H4 (cell line): Measurements from ENCODE around the genes ZNF585A, WDR87 and PPP1R14A.

DNA sequence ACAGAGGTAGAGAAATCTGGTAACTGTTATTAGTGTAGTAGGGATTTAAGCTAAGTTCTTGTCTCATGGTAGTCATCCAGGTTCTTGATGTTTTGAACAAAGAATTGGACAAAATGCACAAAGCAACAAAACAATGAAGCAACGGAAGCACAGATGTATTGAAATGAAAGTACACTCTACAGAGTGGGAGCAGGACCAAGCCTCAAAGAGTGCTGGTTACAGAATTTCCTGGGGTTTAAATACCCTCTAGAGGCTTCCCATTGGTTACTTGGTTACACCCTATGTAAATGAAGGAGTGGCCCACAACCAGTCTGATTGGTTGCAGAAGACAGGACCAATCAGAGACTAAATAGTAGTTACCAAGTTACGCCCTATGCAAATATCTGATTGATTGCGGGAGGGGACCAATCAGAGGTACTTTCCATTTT, 5.3 kb upstream of the ZFP82 start:
- RAMPAGE, long total RNA, result no peak

DNA sequence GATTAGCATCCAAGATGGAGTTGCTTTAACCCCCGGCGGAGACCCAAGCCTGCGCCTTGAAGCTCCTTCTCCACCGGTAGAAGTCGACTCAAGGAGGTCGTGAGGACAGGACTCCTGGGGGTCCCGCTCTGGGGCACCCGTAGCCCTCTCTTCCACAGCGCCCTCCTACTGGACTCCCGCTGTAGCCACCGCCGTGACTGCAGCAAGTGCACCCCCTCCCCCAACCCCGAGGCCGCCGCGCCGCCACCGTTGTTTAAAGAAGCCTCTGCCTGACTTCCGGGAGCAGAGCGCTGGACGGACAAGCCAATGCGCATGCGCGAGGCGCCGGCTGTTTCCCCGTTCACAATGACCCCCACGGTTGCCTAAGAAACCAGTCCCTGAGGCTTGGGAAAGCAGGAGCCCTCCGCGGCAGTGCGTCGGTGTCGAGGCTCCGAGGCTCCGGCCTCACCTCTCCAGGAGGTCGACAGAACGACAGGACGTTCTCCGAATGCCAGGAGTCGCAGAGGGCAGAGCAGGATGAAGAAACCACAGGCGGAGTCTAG, 70.7 kb upstream of the ZNF420 start:
- RAMPAGE, long total RNA, result no peak

DNA sequence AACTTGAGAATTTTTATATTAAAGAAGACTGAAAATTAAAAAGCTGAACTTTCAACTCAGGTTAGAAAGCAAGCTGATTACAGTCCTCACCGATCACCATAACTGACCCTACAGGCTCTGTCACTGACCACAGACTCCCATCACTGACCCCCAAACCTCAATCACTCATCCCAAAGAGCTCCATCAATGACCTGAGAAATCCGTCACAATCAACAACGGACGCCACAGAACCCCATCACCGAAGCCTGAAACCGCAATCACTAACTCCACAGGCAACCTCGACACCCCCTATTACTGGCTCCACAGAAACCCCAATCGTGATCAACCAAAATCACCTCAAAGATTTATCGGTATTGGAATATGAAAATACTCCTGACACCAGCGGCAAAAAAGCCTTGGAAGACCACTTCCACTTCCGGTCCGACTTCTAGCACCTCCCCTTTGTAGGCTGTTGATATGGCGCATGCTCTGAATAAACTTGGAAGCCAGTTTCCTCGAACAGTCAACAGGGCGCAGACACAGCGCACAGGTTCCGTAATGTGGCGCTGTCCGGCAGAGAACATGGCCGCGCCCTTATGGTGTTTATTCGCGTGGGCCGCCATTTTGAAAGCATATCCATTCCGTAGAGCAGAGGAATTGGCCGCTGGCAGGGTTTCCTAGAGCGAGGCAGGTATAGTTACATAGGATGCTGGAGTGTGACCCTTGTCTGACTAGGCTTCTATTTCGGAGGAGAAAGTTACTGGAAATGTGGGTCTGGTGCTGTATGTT, at the start of gene ZNF585A:
Gene ZNF585A (minus strand): TSS at position 404 of the 768 bp plus-strand sequence.
- RAMPAGE, long total RNA, result start-site peak on the minus strand centred at position 408 of the sequence, 7 bp wide, 45 reads

DNA sequence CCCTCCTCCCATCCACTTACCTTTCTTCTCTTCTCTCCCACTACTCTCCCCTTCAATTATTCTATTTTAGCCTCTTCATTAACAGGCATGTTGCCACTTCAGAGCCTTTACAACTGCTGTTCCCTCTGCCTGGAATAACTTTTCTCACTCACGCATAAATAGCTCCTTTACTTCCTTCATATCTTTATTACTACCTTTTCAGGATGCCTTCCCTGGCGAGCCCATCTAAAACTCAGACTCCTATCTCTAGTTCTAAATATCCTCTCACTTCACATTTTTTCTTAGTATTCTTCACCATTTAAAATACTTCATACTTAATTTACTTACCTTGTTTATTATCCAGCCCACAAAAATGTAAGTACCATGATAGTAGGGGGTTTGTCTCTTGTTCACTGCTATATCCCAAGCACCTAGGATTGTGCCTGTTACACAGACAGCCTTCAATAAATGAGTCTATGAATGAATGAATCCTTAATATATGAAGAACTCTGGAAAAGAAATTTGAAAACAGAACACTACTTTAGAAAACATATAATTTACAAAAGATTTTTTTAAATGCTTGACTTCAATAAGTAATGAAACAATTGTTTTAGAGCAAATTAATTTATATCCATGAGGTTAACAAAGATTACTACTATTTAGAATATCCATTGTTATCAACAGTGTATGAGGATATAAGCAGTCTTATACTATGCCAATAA, 2.1 kb downstream of the ZNF569 start:
- RAMPAGE, long total RNA, result no peak

GRCh38 chr19:37654398-37655316, 608 bp downstream of the ZFP30 start:
- RAMPAGE, long total RNA, result no peak

DNA sequence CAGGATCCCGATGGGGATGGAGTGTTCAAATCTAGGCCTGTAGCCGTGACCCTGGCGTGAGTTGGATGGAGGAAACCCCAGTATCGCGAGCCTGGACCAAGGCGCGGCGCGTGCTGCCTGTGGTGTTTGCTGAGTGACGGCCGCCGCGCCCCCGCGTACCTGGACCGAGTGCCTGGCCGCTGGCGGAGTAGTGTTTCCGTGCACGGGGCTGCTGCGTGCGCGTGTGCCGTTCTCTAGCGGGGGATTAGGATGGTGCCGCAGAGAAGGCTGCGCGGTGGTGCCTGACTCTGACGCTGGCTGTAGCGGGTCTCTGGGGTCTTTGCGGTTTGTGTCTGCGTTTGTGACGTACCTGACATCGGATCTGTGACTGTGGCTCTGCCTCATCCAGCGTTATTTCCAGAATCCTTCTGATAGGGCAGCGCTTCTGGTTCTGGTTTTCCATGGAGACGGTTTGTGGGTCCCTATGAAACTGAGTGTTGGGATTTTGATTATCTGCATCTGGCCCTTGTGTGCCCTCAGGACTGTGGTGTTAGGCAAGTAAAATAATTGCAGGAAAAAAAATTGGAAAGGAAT, 782 bp upstream of the ZFP30 start:
- RAMPAGE, long total RNA, result no peak

- RAMPAGE, long total RNA, result start-site peak on the plus strand at chr19:37907207-37907272, 23 reads
Measured at GRCh38 chr19:37906317-37907346, at the start of gene WDR87. Gene WDR87 (minus strand): TSS chr19:37906594.

DNA sequence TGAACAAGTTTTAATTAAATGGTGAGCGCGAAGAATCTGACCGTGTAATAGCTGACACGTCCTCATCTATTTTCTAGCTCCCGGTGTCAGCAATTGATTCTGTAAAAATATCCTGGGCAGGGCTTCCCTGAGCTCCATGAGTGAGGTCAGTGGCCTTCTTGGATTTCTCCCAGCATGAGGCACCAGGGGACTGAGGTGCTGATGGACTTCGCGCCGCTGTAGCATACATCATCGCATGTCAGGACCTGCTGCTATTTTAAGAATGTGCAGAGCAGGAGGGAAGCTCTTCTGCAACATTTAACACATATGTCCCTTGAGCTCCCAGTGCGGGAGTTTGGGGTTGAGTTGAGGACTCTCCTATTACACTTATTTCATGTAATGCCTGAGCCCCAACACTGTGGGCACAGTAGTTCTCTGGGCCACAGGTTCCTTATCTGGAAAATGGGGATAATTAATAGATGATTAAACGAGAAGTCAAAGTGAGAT, 27.1 kb downstream of the SIPA1L3 start:
- RAMPAGE, long total RNA, result no peak

DNA sequence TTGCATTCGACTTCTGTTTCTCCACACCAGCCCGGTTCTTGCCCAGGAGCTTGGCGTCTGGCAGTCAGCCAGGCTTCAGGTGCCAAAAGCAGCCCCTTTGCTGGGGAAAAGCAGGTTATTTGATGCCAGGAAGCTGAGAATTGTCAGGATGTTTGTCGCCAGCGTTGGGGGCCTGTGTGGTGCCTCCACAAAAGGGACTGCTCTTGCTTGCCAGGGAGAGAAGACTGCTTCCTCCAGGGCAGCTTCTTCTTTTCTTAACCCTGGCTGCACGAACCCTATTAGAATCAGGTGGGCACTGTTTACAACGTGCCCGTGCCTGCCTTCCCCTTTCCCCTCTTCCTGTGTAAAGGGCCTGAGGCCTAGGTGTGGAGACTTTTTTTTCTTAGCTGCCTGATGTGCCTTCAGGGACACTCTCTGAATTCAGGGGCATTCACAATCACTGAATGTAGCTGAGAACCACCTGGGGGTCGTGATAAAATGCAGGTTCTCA, 79.4 kb downstream of the SIPA1L3 start:
- RAMPAGE, long total RNA, result no peak

DNA sequence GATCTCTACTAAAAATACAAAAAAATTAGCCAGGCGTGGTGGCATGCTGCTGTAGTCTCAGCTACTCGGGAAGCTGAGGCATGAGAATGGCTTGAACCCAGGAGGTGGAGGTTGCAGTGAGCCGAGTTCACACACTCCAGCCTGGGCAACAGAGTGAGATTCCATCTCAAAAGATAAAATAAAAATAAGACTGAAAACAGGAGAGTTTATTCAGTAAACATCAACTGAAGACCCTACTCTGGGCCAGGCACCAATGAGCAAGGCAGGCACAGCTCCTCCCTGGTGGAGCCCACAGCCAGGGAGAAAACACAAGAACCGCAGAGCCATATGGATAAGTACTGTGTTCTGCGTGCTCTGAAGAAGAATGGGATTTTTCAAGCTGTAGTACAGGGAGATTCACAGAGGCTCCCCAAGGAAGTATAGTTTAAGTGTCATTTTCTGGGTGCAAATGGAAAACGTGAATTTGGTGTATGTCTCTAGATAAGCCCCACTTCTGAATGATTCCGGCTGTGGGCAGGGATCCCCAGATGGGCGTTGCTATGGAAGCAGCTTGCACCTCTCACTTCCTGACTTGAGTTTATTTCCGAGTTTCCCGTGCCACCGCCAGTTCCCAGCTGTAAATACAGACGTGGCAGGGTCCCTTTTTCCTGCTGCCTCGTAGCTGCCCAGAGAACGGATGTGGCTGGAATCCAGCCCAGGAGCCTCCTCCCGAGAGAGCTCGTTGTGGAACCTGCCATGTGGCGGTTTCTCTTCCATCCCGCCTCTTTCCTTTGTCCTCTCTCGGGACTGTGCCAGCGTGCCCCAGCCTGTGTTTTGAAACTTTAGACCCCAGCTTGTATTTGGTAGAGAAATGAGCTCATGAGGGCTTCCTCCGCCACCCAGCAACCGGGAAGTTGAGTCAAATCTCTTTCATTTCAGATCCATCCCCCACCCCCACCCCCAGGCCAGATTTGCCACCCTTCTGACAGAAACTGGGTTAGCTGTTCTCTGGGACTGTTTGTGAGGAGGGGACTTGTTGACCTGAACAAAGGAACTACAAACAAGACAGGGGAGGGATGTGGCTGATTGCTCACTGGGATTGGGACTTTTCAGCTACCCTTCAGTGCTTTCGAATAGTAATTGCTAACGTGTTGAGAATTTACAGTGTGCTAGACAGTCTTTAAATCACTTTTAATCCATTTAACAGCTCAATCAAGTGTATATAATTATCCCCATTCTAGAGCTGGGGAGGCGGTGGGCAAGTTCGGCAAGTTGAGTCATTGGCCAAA, 96.4 kb downstream of the SIPA1L3 start:
- RAMPAGE, long total RNA, result no peak

- RAMPAGE, long total RNA, result no peak
Measured at GRCh38 chr19:38004240-38004473, 97.1 kb downstream of the SIPA1L3 start.

DNA sequence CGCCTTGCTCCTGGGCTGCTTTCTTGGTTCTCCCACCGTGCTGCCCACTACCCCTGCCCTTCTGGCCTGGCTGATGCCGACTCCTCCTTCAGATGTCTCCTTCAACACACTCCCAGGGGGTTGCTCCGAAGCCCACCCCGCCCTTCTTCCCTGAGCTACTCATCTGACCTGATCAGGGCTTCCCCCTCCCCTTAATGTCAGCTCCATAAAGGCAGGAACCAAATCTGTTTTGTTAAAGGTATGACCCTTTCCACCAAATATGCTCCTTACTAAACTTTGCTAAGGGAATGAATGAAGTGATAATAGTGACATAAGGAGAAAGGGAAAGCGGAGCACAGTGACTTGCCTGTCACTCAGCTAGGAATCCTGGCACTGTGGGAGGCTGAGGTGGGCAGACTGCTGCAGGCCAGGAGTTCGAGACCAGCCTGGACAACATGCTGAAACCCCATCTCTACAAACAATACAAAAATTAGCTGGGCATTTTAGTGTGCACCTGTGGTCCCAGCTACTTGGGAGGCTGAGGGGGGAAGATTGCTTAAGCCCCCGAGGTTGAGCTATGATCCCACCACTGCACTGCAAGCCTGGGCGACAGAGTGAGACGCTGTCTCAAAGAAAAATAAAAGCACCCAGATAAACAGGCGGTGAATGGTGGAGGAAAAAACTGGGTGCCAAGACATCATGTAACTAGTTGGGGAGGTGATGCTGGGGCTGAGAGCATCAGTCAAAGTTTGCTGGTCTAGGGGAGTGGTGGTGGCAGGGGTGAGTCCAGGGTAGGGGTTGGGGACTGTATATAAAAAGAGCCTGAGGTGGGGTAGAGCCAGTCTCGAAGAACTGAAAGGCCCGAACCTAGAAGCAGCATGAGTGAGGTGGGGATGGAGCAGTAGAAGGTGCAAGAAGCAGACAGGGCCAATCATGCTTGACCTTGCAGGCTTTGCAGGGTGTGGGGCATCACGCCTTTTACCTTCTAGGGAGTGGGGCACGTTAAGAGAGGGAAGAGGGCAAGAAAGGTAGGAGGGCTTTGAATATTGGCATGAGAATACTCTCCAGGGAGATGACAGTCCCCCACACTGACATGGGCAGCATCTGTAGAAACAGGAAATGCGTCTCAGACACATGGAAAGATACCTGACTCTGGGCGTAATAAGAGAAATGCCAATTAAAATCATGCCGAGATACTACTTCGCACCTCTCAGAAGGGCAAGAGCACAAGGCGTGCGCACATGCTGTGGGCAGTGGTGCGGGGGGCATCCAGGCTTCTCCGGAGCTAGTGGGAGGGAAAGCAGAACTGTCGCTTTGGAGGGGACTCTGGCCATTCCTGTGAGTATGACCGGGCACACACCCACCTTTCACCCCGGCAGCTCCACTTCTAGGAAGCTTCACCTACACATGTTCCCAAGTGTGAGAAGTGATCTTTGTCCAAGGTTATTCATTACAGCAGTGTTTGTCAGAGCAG, 98.9 kb downstream of the SIPA1L3 start:
- RAMPAGE, long total RNA, result no peak

DNA sequence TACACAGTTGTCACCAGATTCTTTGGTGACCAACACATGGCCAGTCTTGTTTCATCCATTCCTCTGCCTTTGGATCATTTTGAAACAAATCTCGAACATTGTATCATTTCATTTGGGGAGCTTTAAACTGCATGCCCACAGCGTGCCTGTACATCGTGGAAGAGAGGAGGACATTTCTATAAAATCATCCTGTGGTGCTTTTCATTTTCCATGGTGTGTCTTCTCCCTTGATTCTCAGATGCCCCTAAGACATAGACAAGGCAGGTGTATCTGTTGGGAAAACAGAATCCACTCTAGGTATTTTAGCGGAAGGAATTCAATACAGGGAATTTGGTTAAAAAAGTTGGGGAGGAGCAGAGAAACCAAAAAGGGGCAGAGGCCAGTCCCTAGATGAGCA, 145.0 kb downstream of the SIPA1L3 start:
- RAMPAGE, long total RNA, result no peak

DNA sequence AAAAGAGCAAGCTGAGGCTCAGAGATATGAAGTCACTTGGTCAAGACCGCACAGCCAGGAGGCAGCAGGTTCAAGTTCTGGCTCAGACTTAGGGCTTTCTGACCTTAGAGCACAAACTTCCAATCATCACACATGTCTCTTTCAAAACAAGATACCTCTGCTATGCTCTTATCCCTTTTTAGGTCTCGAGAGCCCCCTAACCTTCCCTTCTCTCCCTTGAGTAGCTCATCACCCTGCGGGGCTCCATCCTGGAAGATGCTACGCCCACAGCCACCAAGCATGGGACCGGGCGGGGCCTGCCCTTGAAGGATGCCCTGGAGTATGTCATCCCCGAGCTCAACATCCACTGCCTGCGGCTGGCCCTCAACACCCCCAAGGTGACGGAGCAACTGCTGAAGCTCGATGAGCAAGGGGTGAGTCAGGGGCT, 124.3 kb downstream of the DPF1 start:
- RAMPAGE, long total RNA, result no peak

- RAMPAGE, long total RNA, result no peak
Measured at GRCh38 chr19:38211591-38212322, 12.3 kb downstream of the DPF1 start.

GRCh38 chr19:38229315-38230180, 5.5 kb upstream of the DPF1 start:
- RAMPAGE, long total RNA, result no peak

DNA sequence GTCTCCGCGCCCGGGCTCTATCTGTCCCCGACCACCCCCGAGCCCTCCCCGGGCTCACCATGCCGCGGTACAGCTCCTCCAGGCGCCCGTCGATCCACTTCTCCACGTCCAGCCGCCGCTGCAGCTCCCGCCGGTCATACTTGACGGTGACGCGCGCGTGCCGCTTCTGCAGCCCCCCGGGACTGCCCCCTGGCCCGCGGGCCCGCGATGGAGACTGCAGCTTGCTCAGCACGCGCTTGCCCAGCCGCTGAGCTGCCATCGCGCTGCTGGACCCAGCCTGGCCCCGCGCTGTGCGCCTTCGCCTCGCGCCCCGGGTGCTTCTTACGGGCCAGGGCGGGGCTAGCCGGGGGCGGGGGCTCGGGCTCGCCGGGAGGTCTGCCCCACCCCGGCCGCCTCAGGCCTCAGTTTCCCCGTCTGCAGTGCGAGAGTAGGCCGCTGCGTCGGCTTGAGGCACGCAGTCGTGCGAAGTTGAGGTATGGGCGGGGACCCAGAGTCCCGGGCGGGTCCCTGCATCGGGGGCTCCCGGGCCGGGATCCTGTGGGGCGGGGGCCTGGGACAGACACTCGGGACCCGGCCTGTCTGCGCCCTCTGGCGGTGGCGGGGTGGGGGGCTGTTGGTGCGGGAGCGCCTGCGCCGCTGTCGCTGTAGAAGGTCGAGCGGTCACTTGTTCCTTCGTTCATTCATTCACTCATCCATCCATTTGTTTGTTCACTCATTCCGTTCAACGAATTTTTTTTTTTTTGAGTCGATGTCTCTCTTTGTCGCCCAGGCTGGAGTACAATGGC, at the start of gene PPP1R14A:
Gene PPP1R14A (minus strand): TSS at position 294 of the 785 bp plus-strand sequence.
- RAMPAGE, long total RNA, result no peak

GRCh38 chr19:38267694-38268532, 3.5 kb downstream of the SPINT2 start:
- RAMPAGE, long total RNA, result no peak

DNA sequence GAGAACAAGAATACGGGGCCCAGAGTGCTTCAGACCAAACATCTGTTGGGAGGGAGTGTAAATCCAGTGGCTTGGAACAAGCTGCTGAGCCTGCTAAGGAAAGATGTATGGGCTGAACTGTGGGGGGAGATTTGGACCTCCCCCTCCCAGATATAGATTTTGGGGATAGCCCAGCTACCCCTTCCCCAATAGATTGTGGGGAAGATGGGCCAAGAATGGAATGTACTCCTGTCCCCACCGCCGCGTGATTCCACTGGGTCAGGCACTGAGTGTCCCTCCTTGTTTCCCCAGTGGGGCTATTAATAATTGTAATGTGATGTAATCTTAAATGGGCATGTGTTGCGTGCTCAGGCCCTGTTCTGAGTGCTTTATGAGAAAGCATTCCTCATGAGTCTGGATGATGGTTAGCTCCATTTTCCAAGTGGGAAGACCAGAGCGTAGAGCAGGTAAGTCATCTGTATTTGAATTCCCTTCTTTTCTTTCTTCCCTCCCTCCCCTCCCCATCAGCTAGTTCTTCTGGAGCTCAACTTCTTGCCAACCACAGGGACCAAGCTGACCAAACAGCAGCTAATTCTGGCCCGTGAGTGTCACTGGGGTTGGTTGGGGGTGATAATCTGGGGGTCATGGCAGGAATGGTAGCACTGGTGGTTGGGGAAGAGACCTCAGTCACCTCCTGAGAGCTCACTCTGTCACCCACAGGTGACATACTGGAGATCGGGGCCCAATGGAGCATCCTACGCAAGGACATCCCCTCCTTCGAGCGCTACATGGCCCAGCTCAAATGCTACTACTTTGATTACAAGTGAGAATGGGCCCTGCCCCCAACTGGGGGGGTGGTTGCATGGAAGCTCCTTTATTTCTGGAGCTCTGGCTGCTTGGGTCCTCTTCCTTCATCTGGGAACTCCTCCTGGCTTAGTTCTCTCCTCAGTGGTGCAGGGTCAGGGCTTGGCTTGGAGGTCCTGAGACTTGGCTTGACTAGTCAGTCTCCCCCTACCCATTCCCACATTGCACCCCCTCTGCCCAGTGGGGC, 1.6 kb downstream of the PSMD8 start:
- RAMPAGE, long total RNA, result no peak

DNA sequence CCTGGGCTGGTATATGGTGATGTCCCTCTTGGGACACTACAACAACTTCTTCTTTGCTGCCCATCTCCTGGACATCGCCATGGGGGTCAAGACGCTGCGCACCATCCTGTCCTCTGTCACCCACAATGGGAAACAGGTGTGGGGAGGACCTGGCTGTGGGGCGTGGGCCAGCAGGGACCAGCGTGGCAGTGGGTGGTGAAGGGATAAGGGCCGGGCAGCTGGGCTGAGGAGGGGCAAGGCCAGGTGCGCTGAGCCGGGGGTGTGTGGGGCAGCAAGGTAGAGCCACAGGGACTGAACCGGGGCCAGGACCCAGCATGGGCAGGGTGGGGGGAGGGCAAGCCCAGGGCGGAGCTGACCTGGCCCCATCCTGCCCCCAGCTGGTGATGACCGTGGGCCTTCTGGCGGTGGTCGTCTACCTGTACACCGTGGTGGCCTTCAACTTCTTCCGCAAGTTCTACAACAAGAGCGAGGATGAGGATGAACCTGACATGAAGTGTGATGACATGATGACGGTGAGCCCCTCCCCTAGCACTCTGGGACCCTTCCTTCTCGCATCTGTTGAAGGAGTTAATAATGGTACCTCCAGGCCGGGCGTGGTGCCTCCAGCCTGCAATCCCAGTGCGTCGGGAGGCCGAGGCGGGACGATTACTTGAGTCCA, 37.6 kb downstream of the MAP4K1 start:
- RAMPAGE, long total RNA, result no peak